Placental pericyte (primary cell): ENCODE measurements around the genes CEP55 and RBP4.

DNA sequence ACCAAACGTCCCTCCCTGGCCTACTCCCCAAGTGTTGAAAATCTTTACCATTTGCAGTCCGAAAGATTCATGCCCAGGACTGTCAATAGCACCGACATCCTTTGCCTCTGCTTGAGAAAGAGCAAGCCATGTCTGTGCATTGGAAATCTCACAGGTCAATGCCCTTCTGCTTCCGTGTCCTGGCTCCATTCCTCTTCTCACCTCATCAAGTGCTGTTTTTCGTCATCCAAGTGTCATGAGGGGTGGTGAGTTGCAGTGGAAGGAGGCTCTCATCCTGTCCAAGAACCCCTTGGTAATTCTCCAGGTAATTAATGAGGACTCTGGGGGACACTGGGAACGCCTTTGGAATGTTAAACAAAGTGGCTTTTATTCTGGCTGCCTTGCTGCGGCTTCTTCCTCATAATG, 57.9 kb downstream of the PPP1R3C start:
- CAGE, long polyA plus RNA = no peak

DNA sequence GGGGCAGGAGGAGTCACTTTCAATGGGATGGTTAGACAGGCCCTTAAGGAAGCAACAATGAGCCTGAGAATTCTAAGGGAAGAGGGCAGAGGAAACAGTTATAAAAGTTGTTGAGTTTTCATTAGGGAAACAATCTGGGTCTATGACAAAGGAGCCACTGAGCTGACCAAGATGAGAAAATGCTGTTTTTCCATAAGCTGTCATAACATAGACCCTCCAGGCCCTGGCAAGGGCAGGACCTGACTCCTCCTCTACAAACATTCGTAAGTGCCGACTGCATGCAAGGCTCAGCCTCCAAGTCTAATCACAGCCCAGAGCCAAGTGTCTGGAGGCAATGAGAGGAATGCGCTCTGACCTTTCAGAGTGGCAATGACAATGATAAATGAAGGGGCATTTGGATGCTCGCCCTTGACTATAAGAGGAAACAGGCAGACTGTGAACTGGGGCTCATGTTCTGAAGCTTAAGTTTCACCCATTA, 43.7 kb downstream of the PPP1R3C start:
- CAGE, long polyA plus RNA = no peak

GRCh38 chr10:91749455-91750056, 48.7 kb upstream of the TNKS2 start:
- CAGE, long polyA plus RNA = no peak

DNA sequence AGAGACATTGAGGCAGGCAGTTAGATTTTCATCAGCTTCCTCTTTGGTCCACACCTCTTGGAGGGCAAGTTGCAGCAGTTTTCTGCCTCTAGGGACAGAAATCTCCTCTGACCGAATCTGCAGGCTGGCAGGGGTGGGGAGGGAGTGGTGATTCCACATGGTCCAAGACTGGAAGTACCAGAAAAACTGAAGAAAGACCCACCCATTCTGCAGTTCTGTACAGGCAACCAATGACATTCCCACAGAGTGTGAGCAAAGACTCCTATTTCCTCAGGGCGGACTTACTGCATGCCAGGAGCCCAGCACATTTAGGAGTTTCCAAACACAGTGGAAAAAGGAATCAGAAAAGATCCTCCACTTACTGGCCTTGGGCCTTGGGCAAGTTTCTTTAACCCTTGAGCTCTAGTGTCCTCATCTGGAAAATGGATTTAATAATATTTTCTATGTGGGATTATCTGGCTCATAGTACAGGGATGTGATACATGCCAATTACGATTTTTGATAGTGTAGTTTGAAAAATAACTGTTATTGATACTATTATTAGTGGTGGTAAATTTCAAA, 28.8 kb downstream of the FGFBP3 start:
- CAGE, long polyA plus RNA = no peak

DNA sequence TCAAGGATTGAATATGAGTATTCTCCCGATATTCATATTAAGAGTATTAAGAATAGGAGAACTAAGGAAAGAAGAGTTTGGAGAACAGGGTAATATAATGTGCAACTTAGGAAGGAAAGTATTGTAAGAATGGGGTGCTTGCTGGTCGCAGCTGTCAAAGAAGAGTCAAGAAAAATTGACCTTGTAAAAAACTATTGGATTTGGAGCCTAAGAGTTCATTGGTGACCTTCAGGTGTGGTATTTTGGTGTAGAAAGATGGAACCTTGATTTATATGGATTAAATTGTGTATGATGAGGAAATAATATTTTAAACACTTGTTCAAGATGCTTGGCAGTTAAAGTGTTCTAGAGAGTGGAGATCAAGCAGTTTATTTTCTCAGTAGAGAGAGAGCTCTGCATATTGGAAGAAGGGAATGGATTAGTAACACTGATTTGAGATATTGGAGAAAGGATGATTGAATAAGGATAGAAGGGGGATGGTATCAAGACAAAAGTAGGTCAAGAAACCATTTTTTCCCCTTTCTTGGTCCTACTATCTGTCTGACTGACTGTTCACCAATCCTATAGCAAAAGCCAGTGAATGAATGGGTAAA, 10.0 kb downstream of the BTAF1 start:
- CAGE, long polyA plus RNA = no peak

GRCh38 chr10:92573024-92573604, 779 bp downstream of the IDE start:
- CAGE, long polyA plus RNA = no peak

DNA sequence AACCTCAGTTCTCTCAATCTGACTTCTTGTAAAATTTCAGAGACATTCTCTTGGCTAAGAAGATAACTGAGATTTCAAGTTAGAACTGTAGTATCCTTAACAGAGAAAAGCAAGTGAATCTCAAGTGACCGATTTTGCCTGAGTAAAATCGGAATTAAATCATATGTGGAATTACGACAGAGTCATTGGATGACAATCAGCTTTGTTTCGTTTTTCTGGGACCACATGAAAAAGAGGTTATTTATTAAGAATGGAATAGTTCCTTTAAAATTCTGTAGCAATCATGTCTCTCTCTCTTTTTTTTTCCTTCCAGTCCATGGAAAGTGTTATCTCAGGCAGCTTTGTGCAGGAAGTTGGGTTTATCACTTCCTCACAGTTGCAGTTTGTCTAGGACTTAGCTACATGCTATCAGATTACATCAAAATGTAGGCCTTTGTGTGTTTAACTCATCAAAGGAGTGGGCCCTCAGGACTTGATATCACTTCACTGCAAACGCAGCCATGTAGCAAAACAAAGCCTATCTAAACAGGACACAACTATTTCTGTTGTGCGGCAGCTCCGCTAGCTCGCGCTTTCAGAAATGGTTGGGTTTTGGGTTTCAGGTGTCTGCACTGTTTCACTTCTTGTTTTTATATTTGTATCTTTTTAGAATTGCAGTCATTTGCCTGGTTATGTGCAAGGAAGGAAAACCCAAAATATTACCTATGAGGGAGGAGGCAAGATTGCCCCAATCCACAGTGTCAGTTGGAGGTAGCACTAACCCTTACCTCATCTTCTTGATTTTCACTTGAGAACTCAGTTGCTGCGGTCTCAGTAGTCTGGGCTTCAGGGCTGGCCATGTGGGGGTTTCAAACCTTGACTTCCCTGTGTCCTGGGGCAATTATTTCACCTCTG, 66.5 kb downstream of the HHEX start:
- CAGE, long polyA plus RNA = no peak

- CAGE, long polyA plus RNA = no peak
These were observed 1.8 kb downstream of the CYP26C1 start for GRCh38 chr10:93062262-93062984.

- CAGE, long polyA plus RNA = no peak
These were observed 193.3 kb downstream of the MYOF start for GRCh38 chr10:93288612-93289381.

DNA sequence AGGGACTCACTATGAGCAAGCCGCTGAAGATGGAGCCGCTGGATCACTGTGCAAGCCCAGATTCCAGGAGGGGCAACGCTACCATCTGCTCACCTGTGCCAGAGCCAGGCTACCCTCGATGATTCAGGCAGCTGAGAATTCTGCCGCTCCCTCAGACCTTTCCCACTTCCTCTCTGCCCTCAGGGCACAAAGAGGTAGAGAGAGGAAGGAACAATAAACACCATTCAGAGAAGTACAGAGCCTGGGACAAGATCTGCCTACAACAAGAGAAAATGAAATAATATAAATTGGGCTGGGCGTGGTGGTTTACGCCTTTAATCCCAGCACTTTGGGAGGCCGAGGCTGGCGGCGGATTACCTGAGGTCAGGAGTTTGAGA, 98.1 kb downstream of the MYOF start:
- CAGE, long polyA plus RNA = no peak

DNA sequence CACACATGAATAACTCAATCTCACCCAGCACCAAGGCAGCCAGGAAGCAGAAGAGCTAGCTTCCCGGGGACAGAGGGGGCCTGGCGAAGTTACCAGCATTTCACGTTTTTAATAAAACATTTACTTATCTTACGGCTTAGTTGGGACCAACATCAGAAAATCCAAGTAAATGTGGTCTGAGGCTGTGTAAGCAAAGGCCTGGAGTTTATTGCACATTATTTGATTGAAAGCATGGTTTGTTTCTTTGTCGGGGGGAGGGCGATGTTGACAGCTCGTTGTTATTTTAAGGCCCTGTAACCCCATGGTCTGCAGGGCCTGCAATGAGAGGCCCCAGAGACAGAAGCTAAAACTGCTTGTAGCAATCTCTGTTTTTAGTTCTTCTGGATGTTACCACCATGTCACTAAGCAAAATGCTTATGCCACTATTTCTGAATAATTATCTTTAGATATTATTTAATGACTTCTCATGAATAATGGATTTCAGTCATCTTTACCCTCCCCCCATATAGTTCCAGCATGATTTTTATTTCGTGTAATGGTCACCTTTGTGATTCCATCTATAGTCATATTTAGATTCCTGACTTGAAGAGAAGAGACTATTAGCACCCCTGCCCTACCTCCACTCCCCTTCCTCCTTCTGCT, 88.9 kb downstream of the MYOF start:
- CAGE, long polyA plus RNA = no peak

DNA sequence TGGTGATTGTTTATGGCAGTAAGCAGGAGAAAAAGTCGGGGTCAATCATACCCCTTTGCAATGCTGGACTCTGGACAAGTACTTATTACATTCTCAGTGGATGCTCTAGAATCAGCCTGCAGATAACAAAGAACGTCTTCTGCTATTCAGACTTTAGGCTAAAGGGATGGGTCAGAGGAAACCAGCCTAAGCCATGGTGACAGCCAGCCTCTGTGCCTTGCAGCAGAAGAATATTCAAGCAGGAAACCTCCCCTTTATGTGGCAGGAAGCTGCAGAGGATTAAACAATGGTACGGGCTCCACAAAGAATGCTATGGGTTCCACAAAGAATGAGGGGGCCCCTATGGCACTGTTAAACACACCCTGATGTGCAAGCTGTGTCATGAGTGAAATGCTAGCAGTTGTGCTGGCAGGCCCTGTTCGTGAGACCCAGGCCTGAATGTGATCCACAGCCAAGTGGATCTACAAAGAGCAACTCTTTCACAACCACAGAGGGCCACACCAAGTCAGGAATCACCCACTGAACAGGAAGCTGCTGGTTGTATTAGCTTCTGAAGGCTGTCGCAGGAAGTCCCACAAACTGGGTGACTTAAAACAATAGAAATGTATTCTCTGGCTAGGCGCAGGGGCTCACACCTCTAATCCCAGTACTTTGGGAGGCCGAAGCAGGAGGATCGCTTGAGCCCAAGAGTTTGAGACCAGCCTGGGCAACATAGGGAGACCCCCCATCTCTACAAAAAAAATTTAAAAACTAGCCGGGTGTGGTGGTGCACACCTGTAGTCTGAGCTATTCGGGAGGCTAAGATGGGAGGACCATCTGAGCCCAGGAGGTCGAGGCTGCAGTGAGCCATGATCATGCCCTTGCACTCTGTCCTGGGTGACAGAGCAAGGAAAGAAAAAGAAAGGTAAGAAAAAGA, 68.8 kb downstream of the MYOF start:
- CAGE, long polyA plus RNA = no peak

DNA sequence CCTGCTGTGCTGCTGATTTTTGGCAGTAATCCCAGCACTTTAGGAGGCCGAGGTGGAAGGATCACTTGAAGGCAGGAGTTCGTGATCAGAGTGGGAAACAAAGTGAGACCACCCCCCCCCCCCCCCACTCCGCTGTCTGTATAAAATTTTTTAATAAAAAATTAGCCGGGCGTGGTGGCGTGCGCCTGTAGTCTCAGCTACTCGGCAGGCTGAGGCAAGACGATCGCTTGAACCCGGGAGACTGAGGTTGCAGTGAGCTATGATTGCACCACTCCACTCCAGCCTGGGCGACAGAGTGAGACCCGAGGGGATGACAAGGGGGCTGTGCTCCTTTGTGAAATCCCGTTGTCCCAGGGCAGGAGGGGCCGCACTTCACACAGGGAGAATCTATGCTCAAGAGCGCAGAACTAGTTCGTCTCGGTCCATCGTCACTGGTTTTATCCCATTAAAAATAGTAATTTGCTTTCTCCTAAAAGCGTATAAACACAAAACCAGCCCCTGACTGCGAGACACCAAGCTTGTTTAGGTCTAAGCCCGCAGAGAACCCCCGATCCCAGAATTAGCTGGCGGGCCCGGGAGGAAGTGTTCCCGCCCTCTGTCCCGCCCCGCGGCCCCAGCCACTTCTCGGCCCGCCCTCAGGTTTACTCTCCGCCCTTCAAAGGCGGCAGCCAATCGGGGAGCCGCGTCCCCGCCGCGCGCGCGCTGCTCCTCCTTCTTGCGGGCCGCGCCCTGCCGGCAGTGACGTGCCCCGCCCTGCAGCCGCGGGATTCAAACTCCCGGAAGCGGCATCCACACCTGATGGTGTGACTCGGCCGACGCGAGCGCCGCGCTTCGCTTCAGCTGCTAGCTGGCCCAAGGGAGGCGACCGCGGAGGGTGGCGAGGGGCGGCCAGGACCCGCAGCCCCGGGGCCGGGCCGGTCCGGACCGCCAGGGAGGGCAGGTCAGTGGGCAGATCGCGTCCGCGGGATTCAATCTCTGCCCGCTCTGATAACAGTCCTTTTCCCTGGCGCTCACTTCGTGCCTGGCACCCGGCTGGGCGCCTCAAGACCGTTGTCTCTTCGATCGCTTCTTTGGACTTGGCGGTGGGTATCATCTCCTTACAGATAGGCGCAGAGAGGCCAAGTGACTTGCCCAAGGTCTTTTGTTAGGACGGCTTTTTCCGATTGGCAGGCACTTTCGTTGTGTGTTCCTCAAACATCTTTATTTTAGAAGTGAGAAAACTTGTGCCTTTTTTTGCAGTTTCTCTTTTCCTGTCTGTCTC, at the start of gene CEP55:
TSS of gene CEP55 (plus strand) at position 771 of the 1,261 bp plus-strand sequence.
- CAGE, long polyA plus RNA = no peak

- CAGE, long polyA plus RNA = no peak
These were observed 17.8 kb upstream of the FFAR4 start for GRCh38 chr10:93548618-93549060.

DNA sequence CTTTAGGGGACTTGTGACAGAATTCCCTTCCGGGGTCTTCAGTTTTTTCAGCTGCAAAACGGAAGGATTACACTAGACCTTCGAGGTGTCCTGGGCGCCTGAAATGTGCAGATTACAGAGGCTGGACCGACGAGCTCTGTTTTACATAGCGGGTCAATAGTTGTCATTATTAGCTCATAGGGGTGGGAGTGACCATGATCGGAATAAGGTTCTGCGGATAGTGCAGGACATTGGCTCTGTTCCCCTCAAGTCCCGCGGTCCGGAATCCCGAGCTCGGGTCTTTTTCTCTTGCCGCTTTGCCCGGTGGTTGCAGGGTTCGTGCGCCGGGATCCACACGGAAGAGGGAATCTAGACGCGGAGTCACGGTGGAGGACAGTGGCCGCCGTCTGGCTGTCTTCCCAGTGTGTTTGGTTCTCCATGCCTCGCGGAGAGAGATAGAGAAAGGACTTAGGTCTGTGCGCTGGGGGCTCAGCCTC, 1.4 kb downstream of the FFAR4 start:
- CAGE, long polyA plus RNA = no peak

DNA sequence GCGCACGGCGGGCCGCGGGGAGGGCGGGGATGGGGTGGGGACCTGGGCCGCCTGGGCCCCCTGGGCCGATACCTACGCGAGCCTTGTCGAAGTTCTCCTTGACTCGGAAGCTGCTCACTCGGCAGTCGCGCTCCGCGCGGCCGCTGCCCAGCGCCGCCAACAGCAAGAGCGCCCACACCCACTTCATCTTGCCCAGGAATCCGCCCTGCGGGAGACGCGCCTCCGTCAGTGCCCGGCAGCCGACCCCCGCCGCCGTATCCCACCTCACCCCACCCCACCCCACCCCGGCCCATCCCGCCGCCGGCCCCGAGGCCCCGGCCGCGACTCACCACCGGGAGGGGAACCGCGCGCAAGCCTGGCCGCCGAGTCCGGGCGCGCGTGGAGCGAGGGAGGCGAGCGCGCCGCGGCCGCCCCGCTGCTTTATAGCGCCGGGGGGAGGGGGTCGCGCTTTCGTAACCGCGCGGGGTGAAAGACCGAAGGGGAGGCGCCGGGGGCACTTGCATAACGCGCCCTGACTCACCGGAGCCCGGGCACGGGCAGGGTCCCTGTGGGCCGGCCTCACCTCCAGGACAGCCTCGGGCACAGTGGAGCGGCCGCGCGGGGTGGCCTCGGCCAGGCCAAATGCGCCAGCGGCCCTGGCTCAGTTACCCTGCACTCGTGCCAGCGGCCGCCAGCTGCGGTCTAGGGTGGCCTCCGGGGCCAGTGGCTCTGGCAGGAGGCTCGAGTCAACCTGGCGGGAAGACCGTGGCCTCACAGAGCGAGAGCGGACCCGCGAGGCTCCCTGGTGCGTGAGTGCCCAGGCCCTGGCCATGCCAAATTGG, at the start of gene RBP4:
TSS of gene RBP4 (minus strand) at position 394 of the 821 bp plus-strand sequence.
- CAGE, long polyA plus RNA = no peak

DNA sequence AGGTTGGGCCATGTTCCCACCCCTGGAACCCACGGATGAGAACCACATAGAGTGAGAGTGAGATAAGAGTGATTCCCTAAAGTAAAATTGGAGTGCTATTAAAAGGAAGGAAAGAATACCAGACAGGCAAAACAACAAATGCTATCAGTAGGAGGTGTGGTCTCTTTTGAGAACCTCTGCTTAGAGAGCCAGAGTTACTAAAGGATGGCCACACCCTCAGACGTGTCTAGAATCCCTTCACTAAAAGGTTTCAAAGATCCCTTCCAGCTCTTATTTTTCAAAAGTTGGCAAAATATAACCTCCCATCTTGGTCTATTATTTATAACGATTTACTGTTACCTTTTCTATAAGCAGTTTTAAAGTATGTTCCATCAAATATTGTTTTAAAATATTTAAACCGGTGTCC, 49.3 kb downstream of the LGI1 start:
- CAGE, long polyA plus RNA = no peak

DNA sequence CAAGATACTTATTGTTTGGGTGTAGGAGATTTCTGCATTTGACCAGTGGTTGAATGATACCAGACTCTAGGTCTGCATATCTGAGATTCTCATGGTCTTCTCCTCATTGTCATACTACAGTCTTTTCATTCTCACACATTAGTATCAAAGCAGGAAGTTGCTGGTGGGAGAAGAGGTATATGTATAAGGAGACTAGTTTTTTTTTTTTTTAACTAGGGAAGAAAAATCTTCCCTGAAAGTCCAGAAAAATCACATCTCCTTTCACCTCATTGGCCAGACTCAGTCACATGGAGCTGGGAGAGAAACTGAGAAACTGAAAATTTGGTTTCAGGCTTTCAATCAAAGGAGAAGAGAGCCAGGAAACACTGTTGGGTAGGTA, 25.1 kb upstream of the SLC35G1 start:
- CAGE, long polyA plus RNA = no peak

DNA sequence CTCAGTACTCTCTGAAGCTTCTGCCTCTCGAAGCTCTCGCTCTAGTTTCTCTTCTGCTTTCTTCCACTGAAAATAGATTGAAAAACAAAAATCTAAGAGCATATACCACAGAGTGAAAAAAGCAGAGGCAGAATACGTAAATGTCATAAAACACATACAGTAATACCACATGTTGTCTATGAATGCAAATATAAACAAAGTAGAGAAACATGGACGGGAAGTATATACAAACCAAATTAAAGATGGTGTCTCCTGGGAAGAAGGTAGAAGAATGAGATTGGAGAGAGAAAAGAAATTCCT, 17.9 kb downstream of the NOC3L start:
- CAGE, long polyA plus RNA = no peak

- CAGE, long polyA plus RNA = no peak
These were observed 69.9 kb upstream of the HELLS start for GRCh38 chr10:94475662-94476096.